Airway epithelial cell (primary cell): ENCODE data around the gene ZC3H12D.

DNA sequence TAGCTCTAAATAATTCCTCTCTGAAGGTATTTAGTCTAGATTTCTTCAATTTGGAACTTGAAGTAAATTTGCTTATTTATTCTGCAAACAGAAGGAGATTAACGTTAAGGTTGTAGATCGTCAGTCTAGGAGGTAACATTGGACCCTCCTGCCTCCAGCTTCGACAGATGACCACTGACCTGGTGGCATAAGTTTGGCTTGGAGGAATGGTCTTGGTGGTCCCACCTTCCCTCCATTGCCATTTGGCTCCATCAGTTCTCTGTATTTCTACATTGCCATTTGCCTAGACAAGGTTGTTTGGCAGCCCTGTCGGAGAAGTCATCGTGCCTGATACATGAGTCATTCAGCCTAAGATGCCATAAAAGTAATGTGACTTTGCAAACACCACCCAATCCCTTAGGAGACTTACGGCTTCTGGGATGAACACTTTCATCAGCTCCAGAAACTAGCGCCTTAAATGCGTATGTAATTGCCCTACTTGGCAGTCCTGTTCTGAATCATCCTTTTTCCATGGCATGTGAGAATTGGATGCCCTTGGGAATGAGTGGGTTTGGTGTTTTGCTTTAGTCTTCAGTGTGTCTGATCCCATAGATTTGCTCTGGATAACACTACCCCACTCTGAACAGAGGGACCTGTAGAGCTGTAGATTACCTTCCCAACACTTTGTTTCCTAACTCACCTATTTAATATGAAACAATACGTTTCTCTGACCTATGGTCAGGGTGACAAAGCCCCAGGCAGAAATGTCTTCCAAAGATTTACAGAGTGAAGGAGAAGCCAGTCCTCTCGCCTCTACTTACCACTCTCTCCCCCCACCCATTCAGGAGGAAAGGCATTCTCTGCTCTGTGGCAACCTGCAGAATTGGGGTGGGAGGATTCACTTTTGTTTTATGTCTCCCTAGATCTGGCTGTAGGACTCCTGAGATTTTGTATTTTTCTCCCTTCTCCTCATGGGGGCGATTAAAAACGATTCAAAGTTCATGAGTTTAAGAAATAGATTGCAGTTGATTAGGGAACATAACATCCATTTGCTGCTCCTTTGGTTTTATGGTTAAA lies 158.6 kb downstream of the SASH1 start:
- RAMPAGE, long total RNA, result no peak

DNA sequence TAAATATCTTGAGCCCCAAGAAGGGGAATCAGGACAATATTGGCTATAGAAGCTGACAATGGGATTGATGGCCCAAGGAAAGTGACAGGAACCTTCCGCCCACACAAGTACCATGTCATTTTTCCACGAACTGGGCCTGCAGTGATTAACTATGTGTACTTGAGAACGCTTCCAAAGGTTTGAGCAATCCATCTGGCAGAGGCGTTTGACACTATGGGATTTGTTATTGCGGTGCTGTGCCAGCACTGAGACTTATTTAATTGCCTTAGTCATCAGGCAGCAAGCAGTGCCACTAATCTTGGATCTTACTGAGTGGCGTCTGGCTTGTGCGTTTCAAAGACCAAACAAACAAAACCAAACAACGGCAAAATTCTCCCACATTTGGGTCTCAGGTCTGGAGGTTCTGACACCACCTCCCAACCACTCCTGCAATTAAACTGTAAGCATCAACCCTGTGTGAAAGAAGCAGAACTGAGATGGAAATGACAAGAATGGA lies 135.5 kb upstream of the UST start:
- RAMPAGE, long total RNA, result no peak

DNA sequence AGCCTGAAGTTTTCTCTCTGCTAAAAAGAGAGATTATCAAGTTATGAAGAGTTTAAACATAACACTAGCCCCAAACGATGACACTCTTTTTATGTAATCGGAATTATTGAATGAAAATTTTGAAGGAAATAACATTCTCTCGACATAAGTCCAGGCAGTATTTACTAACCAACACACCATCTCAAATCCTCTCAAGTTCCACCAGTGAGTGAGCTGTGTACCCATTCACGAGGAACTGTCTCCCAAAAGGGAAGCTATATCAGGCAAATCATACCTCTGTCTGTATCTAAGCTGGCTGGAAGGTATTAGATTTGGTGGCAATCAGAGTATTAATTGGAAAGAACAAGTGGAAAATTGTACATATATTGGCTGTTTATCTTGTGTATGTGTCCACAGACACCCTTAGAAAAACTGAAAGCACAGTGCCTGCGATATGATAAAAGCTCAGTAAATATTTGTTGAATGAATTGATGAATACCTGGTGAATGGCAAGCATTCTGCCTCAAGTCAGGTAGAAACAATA lies 37.5 kb downstream of the UST start:
- RAMPAGE, long total RNA, result no peak

- RAMPAGE, long total RNA, result no peak
Observed at GRCh38 chr6:149036856-149037786, 280.4 kb upstream of the TAB2 start.

DNA sequence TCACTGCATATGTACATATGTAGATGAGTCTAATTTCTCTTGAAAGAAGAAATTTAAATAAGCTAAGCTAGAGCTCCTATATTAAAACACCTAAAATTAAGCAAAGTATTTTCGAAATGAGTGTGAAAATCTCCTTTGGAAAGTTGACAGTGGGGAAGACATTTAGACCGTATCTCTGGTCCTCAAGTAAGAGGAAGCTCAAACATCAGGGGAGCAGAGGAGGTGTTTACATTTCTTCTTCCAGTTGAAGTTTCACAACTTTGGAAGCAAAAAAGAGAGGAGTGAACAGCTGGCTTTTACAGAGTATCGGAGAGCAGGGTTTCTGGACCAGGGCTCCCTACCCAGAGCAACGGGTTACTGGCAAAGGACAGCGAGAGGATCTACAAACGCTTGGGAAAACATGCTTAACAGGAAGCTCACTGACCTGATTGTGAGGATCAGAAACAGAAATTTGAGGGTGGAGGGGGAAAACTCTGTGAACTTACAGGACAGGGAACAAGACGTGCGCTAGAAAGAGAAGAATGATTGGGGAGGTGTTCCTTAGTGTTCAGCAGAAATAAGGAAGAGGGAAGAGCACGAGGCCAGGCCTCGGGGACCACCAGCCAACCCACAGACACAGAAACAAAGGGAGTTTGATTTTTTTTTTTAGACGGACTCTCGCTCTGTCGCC lies 85.8 kb upstream of the TAB2 start:
- RAMPAGE, long total RNA, result no peak

GRCh38 chr6:149322902-149323213 lies 5.3 kb downstream of the TAB2 start:
- RAMPAGE, long total RNA, result no peak

- RAMPAGE, long total RNA, result no peak
Observed at GRCh38 chr6:149324332-149324866, 6.9 kb downstream of the TAB2 start.

DNA sequence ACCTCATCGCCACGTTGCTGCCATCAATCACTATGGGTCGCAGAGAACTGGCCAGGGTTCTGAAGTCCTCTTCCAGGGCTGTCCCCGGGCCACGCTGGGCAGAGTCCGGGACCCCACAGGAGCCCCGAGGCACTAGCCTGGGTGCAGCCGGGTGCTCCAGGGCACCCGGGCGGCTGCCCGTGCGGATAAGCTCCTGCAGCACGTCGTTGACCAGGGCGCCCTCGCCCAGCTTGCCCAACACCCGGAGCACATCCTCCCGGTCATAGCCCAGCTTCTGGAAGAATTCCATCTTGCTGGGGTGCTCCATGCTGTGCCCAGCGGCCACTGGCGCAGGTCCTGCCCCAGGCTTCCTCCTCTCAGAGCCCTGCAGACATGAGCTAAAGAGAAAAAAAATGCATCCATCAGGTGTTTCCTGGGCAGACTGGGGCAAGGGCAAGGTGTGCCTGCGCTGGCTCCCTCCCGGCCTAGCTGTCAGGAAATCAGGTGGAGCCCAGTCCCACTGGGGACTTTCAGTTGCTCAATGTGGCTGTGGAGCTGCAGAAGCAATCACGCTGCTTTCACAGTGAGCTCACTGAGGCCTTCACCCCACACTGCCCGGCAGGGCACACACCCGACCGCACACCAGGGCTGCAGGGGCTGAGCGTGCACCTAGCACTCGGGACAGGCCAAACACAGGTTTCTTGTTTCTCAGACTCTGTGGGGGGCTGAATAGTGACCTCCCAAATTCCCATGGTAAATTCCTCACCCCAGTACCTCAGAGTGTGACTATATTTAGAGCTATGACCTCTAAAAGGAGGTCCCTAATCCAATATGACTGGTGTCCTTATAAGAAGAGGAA lies 10.4 kb downstream of the ZC3H12D start:
- RAMPAGE, long total RNA, result no peak

GRCh38 chr6:149482745-149483838 lies 1.7 kb downstream of the ZC3H12D start:
- RAMPAGE, long total RNA, result no peak

DNA sequence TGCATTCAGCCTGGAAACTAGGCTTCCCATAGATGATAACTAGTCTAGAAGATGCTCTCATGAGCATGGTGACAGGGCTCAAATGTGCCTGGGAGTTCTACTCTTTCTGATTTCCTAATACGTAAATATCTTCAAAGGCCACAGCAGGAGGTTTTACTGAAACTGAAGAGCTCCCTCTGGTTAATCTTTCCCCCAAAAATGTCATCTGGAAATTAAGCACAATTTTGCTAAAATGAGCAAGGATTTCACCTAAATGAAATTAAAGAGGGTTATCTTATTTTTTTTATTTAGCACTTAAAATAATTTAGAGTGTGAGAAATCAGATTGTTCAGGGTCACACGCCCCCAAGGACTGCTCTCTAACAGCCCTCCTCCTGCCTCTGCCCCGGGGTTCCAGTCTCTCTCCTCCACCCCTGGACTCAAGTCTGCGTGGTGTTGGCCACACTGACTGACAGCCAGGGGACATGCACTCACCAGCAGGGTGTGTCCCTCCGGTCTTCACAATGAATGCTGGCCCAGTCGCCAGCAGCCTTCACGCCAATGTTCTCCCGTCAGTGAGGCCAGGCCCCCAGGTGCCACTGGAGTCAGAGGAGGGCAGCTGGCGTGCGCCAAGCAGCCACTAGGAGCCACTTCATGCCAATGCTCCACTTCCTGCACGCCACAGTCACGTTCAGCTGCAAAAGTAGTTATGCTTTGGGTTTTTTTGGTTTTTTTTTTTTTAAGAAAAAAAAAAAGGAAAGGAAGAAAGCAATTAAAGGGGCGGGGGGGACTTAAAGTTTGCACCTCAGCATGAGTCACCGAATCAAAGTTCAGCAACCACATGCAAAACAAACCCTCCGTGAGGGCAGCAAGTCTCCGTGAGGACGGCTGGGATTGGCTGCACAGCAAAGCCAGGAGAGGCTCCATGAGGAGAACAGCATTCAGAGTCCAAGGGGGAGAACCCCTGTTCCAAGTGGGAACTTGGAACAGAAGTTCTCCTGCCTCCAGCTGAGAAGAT lies at the start of gene ZC3H12D:
Gene ZC3H12D, minus strand, starts transcription at position 675 of the 996 bp plus-strand sequence.
- RAMPAGE, long total RNA, result no peak

- RAMPAGE, long total RNA, result no peak
Observed at GRCh38 chr6:149544830-149545909, 673 bp downstream of the PPIL4 start.

DNA sequence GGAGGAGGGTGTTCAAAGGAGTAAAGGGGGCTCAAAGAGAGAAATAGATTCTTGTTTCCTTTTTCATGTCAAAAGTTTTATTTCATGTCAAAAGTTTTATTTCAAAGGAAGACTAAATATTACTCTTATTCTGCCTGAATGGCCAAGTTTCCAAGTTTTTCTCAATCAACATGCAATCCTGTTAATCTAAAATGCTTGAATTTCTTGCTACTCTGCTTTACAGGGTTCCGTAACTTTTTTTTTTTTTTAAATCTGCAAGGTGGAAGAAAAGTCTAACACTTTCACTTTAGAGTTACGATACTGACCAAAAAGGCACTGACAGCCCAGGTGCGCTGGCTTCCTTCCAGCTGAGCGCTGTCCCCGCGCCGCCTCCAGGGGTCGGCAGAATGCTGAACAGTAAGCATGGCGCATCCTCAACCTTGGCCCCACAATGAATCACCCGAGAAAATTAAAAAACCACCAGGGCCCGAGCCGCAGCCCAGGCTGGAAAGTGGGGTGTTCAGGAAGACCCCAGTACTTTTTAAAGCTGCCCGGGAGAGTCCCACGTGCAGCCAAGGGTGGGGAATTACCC lies 722 bp upstream of the GINM1 start:
- RAMPAGE, long total RNA, result no peak

- RAMPAGE, long total RNA, result no peak
Observed at GRCh38 chr6:149679731-149680284, 31.3 kb upstream of the KATNA1 start.

DNA sequence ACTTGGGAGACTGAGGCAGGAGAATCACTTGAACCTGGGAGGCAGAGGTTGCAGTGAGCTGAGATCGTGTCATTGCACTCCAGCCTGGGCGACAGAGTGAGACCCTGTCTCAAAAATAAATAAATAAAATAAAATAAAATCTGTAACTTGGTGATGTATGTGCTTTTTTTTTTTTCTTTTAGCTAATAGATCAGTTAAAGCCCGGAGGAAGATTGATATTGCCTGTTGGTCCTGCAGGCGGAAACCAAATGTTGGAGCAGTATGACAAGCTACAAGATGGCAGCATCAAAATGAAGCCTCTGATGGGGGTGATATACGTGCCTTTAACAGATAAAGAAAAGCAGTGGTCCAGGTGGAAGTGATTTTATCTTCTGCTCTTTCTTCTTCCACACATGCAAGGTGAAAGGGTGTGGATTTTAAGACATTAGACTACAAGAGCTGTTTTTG lies 52.5 kb downstream of the PCMT1 start:
- RAMPAGE, long total RNA, result no peak

GRCh38 chr6:149895163-149895633 lies 2.7 kb downstream of the RAET1E start:
- RAMPAGE, long total RNA, result no peak

- RAMPAGE, long total RNA, result no peak
Observed at GRCh38 chr6:149963074-149963490, 661 bp upstream of the ULBP1 start.

DNA sequence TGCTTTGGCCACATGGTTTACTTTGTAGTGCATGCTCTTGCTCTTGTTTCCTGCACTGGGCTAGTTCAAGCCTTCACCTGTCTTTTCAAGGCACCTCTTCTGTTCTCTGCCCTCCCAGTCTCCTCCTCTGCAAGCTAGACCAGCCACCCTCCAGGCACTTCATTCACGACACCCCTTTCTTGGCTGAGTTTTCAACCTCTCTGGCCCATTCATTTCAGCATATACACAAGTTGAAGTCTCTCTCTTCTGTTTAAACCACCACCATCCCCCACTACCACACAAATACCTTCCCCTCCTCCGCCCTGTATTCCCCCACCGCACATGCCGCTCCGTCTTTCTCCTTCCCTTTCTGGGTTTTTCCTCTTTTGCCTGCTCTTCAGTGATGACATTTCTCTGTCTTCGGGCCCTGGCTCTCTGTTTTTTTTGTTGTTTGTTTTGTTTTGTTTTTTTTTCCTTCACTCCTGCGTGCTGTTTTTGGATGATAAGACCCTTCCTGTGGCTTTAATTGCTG lies 7.8 kb downstream of the PPP1R14C start:
- RAMPAGE, long total RNA, result no peak

DNA sequence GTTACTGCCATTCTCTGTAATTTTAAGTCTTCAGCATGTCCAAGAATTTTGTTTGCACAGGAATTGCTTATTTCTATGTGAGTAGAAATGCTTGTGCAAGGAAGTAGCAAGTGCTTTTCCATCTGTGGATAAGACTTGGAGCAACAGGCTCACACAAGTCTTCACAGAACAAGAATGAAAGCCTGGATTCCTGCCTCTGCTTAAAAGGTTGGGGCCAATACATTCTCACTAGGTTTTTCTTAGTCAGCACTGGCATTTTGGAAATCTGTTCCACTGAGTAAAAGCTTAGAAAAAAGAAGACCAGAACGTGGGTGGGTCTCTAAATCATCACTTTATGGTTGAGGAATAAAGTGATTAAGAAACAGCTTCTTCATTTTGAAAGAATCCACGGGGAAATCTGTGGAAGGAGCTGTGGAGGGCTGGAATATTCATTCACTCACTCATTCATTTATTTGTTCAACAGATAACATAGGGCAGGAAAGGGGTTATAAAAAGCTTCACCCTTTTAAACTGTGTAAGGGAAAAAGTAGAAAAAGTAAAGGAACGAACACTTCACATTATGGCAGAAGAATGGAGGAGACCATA lies 10.7 kb downstream of the PPP1R14C start:
- RAMPAGE, long total RNA, result no peak

GRCh38 chr6:150185640-150186012 lies 42.8 kb downstream of the PPP1R14C start:
- RAMPAGE, long total RNA, result no peak

GRCh38 chr6:150191400-150192130 lies 48.7 kb downstream of the PPP1R14C start:
- RAMPAGE, long total RNA, result no peak